Testis (tissue), 5 donors: ENCODE results near the genes TNFRSF6B, LIME1, PRPF6 and C20orf204.

GRCh38 chr20:63688953-63689210 lies 7.6 kb upstream of the TNFRSF6B start:
- PRO-cap, 3 experiments = no peak in any of the 3 experiments
- RAMPAGE, long total RNA, 2 experiments = no peak in any of the 2 experiments
- RRBS = 97% methylated on average over 1 of the region's 6 CpGs

GRCh38 chr20:63696113-63697058 lies at the start of gene TNFRSF6B:
Gene TNFRSF6B (plus strand): TSS chr20:63696652.
- PRO-cap, 3 experiments = no peak in any of the 3 experiments
- RAMPAGE, long total RNA, 2 experiments = no peak in any of the 2 experiments
- RRBS = no CpG with 5 or more reads among the region's 45 CpGs

GRCh38 chr20:63704081-63704807 lies 3.5 kb downstream of the ARFRP1 start:
- PRO-cap, 3 experiments = no peak in any of the 3 experiments
- RAMPAGE, long total RNA, 2 experiments = no peak in any of the 2 experiments
- RRBS = 93% methylated on average over 2 of the region's 11 CpGs

DNA sequence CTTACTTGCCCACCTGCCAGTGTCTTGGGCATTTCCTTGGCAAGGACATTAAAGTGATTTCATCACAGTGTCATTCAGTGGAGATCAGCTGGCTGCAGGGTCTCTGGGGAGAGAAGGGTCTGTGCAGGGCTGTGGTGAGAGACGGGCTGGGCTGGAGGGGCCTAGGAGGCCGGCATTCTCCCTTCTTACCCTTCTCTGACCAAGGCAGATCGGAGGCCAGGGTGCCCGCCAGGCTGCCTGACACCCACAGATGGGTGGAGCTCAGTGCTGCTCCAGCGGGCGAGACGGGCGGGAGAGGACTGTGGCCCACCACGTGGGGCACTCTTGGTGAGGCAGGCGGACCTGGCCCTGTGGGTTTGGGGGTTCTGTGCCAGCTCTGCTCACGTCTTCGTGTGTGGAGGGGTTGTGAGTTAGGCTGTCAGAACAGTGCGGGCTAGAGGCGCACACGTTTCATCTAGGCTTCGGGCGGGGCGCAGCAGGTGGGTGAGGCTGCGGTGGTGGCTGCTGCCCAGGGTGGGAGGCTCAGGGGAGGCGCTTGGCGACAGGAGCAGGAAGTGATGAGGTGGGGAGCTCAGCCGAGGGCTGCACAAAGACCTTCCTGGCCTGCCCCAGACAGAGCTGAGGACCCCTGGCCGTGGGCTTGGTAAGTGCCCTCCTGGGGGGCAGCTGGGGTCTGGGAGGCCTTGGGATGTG lies at the start of gene LIME1:
TSS of gene LIME1 (plus strand) at position 595 of the 693 bp plus-strand sequence.
- PRO-cap, 3 experiments = no peak in any of the 3 experiments
- RAMPAGE, long total RNA, 2 experiments = no peak in any of the 2 experiments
- RRBS = no CpG with 5 or more reads among the region's 23 CpGs

GRCh38 chr20:63743128-63744097 lies 3.8 kb downstream of the SLC2A4RG start:
- PRO-cap, 3 experiments = no peak in any of the 3 experiments
- RAMPAGE, long total RNA, 2 experiments = no peak in any of the 2 experiments
- RRBS = no CpG with 5 or more reads among the region's 34 CpGs

DNA sequence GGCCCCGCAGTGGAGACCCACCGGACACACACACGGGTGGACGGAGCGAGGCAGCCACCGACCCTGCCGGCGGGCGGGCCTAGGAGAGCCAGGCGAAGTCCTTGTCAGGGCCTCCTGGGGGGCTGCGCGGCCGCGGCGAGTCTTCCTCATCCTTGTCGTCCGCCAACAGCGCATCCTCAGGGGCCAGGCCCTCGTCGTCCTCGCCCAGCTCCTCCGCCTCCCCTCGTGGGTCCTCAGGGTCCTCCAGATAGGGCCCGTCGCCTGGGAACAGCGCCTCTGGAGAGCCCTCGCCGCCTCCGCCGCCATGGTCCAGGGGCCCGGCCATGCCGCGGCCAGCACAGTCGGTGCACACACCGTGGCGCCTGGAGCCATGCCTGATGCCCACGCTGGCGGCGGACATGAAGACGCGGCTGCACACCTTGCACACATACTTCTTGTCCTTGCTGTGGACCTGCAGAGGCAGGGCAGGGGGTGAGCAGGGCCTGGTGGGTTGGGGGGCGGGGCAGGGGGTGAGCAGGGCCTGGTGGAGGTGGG lies 7.3 kb downstream of the SLC2A4RG start:
- PRO-cap, 3 experiments = no peak in any of the 3 experiments
- RAMPAGE, long total RNA, 2 experiments = no peak in any of the 2 experiments
- RRBS = 93% methylated on average over 6 of the region's 42 CpGs

DNA sequence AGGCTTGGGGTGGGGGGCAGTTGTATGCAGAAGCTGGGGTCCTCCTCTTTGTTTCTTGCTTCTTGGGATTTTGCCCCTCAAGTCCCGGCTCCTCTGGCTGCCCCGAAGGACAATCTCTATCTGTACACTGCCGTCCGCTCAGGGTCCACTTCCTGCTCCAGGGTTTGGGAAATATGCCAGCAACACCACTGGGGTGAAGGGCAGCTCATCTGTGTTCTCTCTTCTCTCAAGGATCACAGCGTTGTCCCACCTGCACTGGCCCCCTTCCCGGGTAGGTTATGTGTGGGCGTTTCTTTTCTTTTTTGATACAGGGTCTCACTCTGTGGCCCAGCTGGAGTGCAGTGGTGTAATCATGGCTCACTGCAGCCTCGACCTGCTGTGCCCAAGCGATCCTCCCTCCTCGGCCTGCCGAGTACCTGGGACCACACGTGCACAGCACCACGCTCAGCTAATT lies 25.6 kb downstream of the SLC2A4RG start:
- PRO-cap, 3 experiments = no peak in any of the 3 experiments
- RAMPAGE, long total RNA, 2 experiments = no peak in any of the 2 experiments
- RRBS = no CpG with 5 or more reads among the region's 13 CpGs

DNA sequence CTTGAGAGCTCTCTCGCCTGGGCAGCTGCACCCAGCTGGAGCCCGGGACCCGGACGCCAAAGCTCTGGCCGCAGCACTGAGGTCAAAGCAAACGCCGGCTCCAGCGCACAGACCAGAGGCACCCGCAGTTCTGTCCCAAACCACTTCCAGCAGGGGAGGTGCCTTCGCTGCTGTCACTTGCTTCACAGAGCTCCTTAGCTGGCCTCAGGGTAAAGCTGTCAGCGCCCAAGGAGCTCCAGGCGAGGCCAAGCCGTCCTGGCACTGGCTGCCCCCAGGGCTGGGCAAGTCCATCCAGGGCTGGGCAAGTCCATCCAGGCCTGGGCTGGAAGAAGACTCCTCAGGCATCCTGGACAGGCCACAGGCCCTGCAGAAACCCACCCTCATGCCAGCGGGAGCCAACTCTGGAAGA lies 28.0 kb downstream of the SLC2A4RG start:
- PRO-cap, 3 experiments = no peak in any of the 3 experiments
- RAMPAGE, long total RNA, 2 experiments = no peak in any of the 2 experiments
- RRBS = 95% methylated on average over 5 of the region's 14 CpGs

DNA sequence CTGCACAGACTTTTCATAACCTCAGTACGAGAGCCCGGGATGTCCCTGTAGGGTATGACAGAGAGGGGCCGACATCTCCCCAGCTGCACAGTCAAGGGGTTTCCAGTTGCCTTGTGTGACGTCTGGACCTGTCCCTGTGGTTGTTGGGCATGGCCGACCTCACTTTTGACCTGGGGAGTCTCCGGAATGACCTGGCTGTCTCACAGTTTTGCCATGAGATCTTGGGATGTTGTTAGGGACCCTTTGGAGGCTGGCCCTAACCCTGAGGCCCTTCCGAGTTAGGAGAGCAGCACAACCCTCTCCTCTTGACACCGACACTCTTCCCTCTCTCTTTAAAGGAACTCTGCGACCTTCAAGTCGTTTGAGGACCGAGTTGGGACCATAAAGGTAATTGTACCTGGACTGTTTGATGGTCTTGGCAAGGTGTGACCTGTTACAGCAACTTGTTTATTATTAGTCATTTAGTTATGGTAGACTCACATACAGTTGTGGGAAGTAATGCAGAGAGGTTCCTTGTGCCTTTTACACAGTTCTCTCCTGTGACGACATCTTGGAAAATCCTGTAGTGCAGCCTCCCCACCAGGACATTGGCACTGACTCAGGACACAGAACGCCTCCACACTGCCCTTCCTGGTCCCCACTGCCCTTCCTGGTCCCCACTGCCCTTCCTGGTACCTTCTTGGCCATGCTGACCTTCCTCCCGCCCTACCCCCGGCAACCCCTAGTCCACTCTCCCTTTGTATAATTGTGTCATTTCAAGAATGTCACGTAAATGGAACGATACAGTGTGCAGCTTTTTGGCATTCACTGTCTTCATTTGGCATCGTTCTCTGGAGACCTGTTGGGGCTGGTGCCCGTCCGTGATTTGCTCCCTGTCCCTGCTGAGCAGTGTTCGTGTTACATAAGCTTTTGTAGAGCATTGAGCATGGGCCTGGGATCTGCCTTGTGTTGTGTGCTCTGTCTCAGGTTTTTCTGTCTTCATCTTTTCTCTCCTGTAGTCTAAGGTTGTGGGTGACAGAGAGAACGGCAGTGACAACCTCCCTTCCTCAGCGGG lies 5.7 kb upstream of the DNAJC5 start:
- PRO-cap, 3 experiments = no peak in any of the 3 experiments
- RAMPAGE, long total RNA, 2 experiments = no peak in any of the 2 experiments
- RRBS = no CpG with 5 or more reads among the region's 23 CpGs

- PRO-cap, 3 experiments = no peak in any of the 3 experiments
- RAMPAGE, long total RNA, 2 experiments = no peak in any of the 2 experiments
- RRBS = no CpG with 5 or more reads among the region's 20 CpGs
These were observed 16.3 kb downstream of the DNAJC5 start for GRCh38 chr20:63911010-63911939.

- PRO-cap, 3 experiments = peak in 3 of 3 experiments; most common plus-strand start chr20:63981158 (in 2); most common minus-strand start chr20:63980973 (in 2)
- RAMPAGE, long total RNA, 2 experiments = start-site peak on the plus strand in 2 of 2 experiments, at chr20:63981083-63981290 at its widest, 3,606 to 4,332 reads per replicate
- RRBS = 2% methylated on average over 18 of the region's 79 CpGs
These were observed at the start of gene PRPF6 for GRCh38 chr20:63980772-63981936. Gene PRPF6 (plus strand): TSS chr20:63981132.

- PRO-cap, 3 experiments = no peak in any of the 3 experiments
- RAMPAGE, long total RNA, 2 experiments = no peak in any of the 2 experiments
- RRBS = 94% methylated on average over 5 of the region's 18 CpGs
These were observed at the start of gene C20orf204 for GRCh38 chr20:64035703-64036662. Gene C20orf204 (plus strand): TSS chr20:64036182.

- PRO-cap, 3 experiments = no peak in any of the 3 experiments
- RAMPAGE, long total RNA, 2 experiments = no peak in any of the 2 experiments
- RRBS = 3% methylated on average over 6 of the region's 37 CpGs
These were observed 1.5 kb downstream of the C20orf204 start for GRCh38 chr20:64037235-64038185.

GRCh38 chr20:64053794-64054768 lies 4.6 kb upstream of the SOX18 start:
- PRO-cap, 3 experiments = peak in 3 of 3 experiments; most common plus-strand start chr20:64054261 (in 1); most common minus-strand start chr20:64053987 (in 3)
- RAMPAGE, long total RNA, 2 experiments = no peak in any of the 2 experiments
- RRBS = 35% methylated on average over 5 of the region's 17 CpGs

GRCh38 chr20:64101868-64102444 lies 5.4 kb downstream of the NPBWR2 start:
- PRO-cap, 3 experiments = peak in 2 of 3 experiments; most common plus-strand start chr20:64102203 (in 2)
- RAMPAGE, long total RNA, 2 experiments = start-site peak on the minus strand in 2 of 2 experiments, at chr20:64102118-64102169 at its widest, 7 reads per replicate
- RRBS = 3% methylated on average over 22 of the region's 48 CpGs

DNA sequence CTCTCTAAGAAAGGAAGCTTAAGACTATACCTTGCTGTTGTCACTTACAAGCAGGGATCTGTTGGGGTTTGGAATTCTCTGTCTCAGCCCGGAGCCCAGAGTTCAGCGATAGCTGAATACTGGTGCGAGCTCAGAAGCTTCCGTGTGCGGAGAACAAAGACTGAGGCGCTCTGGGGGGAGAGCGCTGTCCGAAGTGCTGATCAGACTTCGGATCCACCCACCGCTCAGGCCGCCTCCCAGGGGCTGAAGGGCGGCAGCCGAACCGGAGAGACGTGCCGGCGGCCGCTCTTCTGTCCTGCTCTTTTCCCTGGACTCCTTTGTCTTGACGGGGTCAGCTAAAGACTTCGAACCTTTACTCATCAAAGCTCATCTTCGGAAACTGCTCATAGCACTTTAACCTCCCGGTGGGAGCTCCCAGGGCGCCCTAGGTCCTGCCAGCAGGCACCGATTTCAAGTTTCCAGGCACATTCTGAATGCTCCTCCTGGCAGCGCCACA lies 2.3 kb upstream of the MYT1 start:
- PRO-cap, 3 experiments = no peak in any of the 3 experiments
- RAMPAGE, long total RNA, 2 experiments = no peak in any of the 2 experiments
- RRBS = 0% methylated on average over 2 of the region's 25 CpGs